SK-N-DZ (cell line): ENCODE measurements around the gene LRRC53.

RAMPAGE:
- cytosol, long total RNA, result no peak
- nucleus, long total RNA, result no peak
These were observed at the start of gene LRRC53 for GRCh38 chr1:74512423-74512885. Gene LRRC53, minus strand, starts transcription at chr1:74512611.

DNA sequence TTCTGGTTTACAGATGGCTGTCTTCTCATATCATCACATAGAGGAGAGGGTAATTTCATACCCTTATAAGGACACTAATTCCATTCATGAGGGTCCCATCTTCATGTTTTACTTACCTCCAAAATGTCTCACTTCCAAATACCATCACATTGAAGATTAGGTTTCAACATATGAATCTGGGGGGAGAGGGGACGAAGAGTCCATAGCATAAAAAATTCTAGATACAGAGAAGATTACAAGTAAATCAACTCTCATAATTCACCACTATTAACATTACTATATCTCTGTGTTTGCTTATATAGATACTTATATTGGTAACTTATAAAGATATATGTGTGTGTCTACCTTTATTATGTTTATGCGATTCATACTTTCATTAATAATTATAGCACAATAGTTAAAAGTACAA lies 88.9 kb downstream of the TYW3 start:
RAMPAGE:
- cytosol, long total RNA, result no peak
- nucleus, long total RNA, result no peak

DNA sequence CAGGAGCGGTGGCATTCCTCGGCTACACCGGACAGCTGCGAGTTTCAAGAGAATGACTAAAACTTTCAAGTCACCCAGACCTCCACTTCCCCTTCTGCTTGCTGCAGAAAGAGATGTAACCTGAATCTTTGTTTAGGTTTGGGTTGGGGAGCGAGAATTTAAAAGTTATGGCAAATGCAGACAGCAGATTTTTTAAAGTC lies 334 bp upstream of the LHX8 start:
RAMPAGE:
- cytosol, long total RNA, result no peak
- nucleus, long total RNA, result no peak

DNA sequence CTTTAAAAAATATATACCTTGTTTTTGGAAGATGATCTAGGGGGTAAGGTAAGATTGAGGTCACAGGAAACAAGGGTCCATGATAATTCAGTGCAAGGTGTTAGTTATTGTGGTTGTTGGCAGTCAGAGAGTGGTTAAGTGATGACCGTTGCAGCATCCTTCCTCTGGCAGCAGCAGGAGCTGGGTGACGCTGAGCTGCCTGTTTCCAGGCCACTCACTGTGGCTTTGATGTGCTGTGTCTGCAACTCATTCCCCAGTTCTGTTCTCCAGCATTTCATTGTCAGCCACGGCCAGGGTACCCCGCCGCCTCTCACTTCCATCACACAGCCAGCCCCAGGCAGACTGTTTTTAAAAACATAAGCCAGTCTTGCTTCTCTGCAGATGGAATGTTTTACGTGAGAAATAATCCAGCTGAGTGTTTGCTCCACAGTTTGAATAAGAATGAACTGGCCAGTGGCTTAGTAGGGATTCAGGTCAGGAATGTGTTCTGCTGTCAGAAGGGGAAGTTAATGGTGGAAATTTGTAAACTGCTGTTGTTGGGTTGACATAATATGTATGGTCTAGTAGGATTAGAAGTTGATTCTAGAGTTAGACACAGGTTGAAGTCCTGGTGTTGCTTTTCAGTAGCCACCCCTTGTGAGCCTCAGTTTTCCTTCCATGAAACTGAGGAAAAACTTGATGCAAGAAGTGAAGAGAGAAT lies 21.5 kb upstream of the ST6GALNAC3 start:
RAMPAGE:
- cytosol, long total RNA, result no peak
- nucleus, long total RNA, result no peak

DNA sequence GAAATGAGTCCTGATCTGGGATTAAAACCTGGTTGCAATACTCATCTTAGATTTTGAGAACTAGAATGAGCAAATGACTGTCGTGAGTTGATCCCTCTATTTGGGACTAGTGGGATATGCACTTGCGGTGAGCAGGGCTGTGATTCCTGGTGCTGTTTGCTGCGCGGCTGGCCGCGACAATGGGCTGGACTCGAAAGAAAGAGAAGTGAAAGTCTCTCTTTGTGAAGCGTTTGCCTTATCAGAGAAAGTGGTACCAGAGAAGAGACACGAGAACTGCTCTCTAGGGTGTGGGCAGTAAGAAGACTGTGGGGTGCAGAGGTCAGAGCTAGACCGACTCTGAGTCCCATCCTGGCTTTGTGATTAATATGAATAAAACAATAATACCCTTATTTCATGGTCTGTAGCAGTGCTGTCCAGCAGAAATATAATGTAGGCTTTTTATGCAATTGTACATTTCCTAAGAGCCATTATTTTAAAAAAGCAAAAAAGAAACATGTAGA lies 8.7 kb downstream of the ST6GALNAC3 start:
RAMPAGE:
- cytosol, long total RNA, result no peak
- nucleus, long total RNA, result no peak

RAMPAGE:
- cytosol, long total RNA, result no peak
- nucleus, long total RNA, result no peak
These were observed 80.0 kb downstream of the ST6GALNAC3 start for GRCh38 chr1:76154519-76154874.

GRCh38 chr1:76501074-76502184 lies 365.9 kb upstream of the ST6GALNAC5 start:
RAMPAGE:
- cytosol, long total RNA, result no peak
- nucleus, long total RNA, result no peak

RAMPAGE:
- cytosol, long total RNA, result no peak
- nucleus, long total RNA, result no peak
These were observed 32.0 kb downstream of the ST6GALNAC5 start for GRCh38 chr1:76899199-76899807.

DNA sequence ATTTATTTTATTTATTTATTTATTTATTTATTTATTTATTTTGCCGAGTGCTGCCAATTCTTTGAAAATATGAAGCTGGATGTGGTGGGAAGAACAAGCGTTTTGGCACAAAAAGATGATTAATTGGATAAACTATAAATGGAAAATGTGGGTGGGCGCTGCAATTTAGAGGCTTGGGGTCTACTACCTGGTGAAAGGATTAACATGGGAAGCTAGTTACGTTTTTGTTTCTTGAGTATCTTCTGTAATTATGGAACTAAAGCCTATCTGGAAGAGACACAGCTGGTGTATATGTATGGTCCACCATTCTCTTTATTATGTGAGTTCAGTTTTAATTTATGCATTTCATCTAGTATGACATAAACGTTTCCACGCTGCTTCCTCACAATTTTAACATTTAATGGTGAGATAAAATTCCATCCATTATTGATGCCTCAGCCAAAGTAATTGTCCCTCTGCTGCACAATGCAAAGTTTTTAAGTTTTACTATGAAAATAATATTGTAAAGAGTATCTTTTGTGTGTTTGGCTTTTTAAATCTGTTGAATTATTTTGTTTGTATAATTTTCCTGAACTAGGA lies 573 bp upstream of the PIGK start:
RAMPAGE:
- cytosol, long total RNA, result no peak
- nucleus, long total RNA, result no peak

DNA sequence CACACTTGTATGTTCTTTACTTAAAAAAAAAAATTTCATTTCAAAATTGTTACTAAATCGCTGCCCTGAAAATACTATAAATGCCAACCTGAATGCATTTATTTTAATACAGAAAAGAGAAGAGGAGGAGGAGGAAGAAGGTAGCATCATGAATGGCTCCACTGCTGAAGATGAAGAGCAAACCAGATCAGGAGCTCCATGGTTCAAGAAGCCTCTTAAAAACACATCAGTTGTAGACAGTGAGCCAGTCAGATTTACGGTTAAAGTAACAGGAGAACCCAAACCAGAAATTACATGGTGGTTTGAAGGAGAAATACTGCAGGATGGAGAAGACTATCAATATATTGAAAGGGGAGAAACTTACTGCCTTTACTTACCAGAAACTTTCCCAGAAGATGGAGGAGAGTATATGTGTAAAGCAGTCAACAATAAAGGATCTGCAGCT lies 36.5 kb downstream of the FUBP1 start:
RAMPAGE:
- cytosol, long total RNA, result no peak
- nucleus, long total RNA, result no peak

DNA sequence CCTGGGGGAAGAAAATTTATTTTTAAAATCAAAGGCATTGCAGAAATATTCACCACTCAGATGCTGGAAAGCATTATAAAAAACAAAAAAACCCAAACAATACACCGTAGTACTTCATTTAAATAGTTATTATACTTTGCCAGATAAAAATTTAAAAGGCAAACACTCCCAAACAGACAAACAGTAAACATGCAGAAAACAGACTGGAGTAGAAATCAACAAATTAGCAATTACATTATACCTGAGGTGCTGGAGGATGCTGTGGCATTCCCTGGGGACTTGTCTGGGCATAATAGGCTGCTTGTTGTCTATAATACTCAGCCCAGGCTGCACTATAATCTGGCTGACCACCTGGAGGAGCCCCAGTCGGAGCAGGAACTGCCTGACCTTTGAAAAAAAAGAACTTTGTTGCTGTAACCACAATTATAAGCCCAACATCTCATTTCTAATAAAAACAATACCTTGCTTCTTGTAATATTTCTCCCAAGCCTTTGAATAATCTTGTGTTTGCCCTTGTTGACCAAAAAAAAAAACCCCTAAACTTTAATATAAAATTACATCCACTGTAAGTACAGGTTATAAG lies 29.9 kb downstream of the FUBP1 start:
RAMPAGE:
- cytosol, long total RNA, result no peak
- nucleus, long total RNA, result no peak

DNA sequence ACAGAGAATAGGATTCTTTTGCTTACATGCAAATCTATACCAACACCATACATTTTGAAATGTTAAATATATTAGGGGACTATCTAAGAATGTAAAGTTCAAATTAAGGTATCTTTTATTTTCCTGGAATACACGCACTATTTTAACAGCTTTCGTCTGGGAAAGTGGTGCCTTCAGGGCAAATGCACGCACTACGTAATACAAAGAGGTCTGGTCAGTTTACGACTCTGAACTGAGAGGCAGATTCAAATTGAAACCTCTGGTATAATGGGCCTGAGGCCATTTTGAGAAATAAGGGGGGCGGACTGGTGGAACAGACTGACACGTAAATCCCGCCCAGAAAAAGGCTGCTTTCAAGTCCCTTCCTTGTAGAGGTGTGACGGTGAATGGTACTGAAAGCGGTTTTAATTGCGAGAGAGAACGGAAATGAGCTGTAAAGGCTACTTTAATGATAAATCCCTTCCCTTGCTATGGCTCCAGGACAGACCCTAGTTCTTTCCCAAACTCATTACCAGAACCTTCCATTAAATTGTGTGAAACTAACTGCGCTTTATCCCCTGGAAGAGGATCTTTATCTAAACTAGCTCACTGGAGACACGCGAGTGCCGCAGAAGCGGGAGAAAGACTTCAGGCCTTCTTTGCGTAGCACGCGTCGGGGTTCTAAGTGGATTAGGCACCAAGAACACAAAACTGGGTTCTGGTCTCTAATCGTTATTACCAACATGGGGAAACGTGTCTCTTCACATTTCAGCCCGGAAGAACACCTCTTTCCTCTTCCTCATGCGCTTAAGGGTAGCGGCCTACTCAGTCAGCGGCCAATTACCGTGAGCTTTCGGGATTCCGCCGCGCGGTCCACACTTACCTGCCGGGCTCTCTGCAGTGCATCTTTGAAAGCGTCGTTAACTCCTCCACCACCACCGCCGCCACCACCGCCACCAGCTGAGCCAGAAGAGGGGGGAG lies 569 bp downstream of the FUBP1 start:
RAMPAGE:
- cytosol, long total RNA, result no peak
- nucleus, long total RNA, result no peak

DNA sequence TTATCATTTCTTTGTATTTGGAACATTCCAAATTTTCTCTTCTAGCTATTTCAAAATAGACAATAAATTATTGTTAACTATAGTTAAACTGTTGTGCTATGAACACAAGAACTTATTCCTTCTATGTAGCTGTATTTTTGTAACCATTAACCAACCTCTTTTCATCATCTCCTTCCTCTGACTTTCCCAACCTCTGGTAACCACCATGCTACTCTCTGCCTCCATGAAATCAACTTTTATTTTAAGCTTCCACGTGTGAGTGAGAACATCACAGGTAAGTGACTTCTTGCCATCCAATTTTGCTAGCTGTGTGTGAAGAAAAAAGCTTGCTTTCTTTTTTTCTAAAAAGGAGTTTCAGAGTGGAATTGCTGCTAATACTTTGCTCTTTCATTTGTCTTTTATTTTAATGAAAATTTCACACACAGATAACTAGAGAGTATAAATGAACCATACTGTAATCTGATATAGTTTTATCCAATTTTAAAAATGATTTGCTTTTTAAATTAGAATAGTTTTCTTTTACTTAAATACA lies 516 bp downstream of the IFI44L start:
RAMPAGE:
- cytosol, long total RNA, result no peak
- nucleus, long total RNA, result no peak

RAMPAGE:
- cytosol, long total RNA, result no peak
- nucleus, long total RNA, result no peak
These were observed 3.2 kb downstream of the IFI44L start for GRCh38 chr1:78623493-78623896.

GRCh38 chr1:81799734-81800251 lies 941 bp upstream of the ADGRL2 start:
RAMPAGE:
- cytosol, long total RNA, result no peak
- nucleus, long total RNA, result no peak

GRCh38 chr1:81990715-81991250 lies 190.0 kb downstream of the ADGRL2 start:
RAMPAGE:
- cytosol, long total RNA, result no peak
- nucleus, long total RNA, result no peak

DNA sequence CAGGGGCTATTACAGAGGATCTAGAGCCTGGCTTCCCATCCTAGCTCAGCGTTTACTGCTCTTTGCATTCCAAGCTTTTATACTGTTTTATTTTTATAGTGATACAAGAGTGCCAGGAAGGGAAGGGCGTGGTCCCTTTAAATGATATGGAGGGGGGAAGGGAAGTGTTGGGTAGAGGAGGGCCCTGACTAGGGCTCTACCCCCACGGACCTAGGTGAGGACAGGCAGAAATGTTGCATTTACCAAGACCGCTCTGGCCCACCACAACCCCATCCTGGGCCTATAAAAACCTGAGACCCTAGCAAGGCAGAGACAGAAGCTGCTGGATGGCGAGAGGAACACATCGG lies 1026.0 kb downstream of the TTLL7 start:
RAMPAGE:
- cytosol, long total RNA, result no peak
- nucleus, long total RNA, result no peak

DNA sequence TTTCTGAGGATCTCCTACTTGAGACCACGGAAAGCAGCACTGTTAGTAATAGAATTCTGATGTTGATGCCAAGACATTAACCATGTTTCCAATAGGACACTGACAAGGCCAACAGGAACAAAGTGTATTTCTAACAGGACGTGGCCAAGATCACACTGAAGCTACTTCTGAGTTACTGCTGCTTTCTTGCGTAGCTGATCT lies 848.4 kb downstream of the TTLL7 start:
RAMPAGE:
- cytosol, long total RNA, result no peak
- nucleus, long total RNA, result no peak

DNA sequence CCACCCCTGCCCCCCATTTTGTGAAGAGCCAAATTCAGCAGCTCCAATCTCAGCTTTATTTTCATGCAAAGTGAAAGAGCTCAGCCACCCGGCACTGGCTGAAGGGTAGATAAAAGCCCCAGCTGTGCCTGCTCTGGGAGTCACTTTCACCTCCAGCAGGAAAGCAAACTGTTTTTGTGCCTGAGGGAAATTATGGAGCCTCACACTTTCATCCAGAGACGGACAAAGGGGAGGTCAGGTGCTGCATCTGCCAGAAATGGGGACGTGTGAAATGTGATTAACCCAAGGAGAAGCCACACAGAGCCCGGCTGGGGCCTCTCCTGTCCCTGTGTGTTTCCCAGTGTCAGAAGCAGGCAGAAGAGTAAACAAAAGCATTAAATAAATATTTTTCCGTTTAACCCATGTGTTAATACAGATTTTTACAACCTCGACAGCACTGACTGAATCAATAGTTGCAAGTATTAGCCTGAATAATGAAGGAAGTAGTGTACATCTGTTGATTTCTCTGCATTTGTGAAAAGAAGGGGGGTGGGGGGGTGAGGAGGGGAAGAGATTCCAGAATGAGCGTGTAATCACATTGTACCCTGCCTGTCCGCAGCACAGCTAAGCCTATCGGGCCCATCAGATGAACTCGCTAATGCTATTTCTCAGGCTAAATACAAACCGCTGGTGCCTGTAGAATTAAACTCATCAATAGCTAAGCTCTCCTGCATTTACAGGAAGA lies 305.8 kb downstream of the TTLL7 start:
RAMPAGE:
- cytosol, long total RNA, result no peak
- nucleus, long total RNA, result no peak

GRCh38 chr1:83762011-83762404 lies 236.9 kb downstream of the TTLL7 start:
RAMPAGE:
- cytosol, long total RNA, result no peak
- nucleus, long total RNA, result no peak